ENCODE results near the gene TRIM49D1.

GRCh38 chr11:83115453-83116219, 41.3 kb upstream of the PCF11 start:
- PRO-cap, 2 experiments, result no peak in any of the 2 experiments
- RAMPAGE, long total RNA, 4 experiments, result no peak in any of the 4 experiments

DNA sequence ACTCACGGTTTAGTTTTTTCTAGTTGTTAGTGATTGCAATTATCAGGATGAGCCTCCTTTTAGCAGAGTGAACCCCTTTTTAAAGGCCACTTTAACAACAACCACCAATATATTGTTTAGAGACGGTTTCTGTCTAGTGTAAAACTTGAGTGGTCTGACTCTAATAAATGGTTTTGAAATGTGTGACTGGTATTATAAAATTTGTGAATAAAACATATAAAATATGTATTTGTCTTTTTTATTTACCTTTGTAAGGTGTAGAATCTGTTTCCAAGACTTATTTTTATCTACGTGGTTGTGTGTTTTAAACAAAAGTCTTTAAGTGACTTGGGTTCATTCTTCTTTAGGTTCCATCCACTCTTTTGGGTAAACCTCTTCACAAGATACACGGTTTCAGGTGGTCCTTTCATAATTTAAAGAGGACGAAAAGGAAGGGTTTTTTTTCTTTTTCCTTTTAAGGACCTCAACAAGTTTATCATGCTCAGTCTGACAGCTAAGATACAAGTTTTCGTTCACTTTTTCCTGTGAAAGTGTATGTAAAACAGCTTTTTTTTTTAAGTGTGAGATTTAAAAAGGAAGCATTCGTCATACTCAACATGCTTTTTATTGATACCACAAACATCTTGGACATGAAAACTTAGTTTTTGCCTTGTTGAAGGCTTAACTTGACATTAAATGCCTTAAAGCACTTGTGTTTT, 1.9 kb downstream of the PCF11 start:
- PRO-cap, 2 experiments, result no peak in any of the 2 experiments
- RAMPAGE, long total RNA, 4 experiments, result no peak in any of the 4 experiments

DNA sequence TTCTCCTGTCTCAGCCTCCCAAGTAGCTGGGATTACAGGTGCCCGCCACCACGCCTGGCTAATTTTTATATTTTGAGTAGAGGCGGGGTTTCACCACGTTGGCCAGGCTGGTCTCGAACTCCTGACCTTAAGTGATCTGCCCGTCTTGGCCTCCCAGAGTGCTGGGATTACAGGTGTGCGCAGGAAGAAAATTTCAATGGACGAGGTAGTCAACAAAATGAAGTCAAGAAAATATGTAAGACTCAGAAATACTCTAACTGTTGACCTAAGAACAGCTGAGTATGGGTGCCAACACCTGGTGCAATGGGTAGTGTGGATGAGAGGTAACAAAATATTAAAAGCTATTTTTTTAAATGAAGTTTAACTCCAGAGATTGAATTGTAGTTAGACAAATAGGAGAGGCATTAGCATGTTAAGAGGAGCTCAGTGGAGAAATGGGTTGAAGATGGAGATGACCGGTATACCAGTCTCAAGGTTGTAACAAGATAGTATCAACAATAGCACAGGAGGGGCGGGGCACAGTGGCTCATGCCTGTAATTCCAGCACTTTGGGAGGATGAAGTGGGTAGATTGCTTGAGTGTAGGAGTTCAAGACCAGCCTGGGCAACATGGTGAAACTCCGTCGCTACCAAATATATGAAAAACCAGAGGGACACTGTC, 6.2 kb upstream of the ANKRD42 start:
- PRO-cap, 2 experiments, result no peak in any of the 2 experiments
- RAMPAGE, long total RNA, 4 experiments, result no peak in any of the 4 experiments

- PRO-cap, 2 experiments, result no peak in any of the 2 experiments
- RAMPAGE, long total RNA, 4 experiments, result no peak in any of the 4 experiments
Measured at GRCh38 chr11:83195038-83195572, 1.6 kb downstream of the ANKRD42 start.

DNA sequence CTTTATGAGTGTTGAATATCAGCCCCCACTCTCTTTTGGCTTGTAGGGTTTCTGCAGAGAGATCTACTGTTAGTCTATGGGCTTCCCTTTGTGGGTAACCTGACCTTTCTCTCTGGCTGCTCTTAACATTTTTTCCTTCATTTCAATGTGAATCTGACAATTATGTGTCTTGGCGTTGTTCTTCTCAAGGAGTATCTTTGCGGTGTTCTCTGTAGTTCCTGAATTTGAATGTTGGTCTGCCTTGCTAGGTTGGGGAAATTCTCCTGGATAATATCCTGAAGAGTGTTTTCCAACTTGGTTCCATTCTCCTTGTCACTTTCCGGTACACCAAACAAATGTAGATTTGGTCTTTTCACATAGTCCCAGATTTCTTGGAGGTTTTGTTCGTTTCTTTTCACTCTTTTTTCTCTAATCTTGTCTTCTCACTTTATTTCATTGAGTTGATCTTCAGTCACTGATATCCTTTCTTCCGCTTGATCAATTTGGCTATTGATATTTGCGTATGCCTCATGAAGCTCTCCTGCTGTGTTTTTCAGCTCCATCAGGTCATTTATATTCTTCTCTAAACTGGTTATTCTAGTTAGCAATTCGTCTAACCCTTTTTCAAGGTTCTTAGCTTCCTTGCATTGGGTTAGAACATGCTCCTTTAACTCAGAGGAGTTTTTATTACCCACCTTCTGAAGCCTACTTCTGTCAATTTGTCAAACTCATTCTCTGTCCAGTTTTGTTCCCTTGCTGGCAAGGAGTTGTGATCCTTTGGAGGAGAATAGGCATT, 79.7 kb downstream of the DLG2 start:
- PRO-cap, 2 experiments, result no peak in any of the 2 experiments
- RAMPAGE, long total RNA, 4 experiments, result no peak in any of the 4 experiments

- PRO-cap, 2 experiments, result no peak in any of the 2 experiments
- RAMPAGE, long total RNA, 4 experiments, result no peak in any of the 4 experiments
Measured at GRCh38 chr11:85950748-85951134, 95.6 kb downstream of the CCDC83 start.

- PRO-cap, 2 experiments, result no peak in any of the 2 experiments
- RAMPAGE, long total RNA, 4 experiments, result start-site peak on the minus strand in 1 of 4 experiments, at chr11:85965301-85965335 at its widest, 25 reads per replicate
Measured at GRCh38 chr11:85965212-85965680, 103.6 kb downstream of the PICALM start.

GRCh38 chr11:85966735-85968053, 101.7 kb downstream of the PICALM start:
- PRO-cap, 2 experiments, result no peak in any of the 2 experiments
- RAMPAGE, long total RNA, 4 experiments, result no peak in any of the 4 experiments

DNA sequence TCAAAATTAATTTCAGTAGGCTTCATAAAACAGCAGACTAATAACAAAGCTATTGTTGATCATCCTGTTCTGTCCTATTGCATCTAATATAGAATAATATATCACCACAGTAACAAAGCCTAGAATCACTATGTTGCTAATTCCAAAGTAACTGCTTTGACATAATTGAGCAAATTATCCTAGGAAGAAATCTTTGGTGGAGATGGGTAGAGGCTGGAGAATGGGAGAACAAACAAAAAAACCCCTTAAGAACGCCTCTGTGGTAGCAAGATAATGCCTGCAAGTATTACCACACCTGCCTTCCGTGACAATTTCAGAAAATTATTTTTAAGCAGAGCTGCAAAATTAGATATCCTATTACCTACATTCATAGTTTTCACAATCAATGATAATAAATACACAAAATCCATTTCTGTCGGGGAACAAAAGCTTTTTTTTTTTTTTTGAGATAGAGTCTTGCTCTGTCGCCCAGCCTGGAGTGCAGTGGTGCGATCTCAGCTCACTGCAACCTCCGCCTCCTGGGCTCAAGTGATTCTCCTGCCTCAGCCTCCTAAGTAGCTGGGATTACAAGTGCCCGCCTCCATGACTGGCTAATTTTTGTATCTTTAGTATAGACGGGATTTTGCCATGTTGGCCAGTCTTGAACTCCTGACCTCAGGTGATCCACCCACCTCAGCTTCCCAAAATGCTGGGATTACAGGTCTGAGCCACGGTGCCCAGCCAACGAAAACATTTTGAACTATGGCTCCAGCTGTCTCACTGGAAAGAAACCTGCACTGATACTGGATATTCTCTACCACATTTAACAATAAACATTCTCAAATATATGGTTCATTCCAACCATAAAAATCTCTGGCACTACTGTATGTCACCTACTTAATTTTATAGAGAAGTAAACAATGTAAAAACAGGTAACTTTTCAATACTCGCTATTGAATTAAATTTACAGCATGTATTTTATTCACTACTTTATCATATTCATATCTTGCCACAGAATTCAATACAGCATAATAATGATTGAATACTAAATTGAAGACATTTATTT, 58.7 kb downstream of the PICALM start:
- PRO-cap, 2 experiments, result no peak in any of the 2 experiments
- RAMPAGE, long total RNA, 4 experiments, result no peak in any of the 4 experiments

- PRO-cap, 2 experiments, result no peak in any of the 2 experiments
- RAMPAGE, long total RNA, 4 experiments, result no peak in any of the 4 experiments
Measured at GRCh38 chr11:86183753-86184167, 60.8 kb upstream of the EED start.

GRCh38 chr11:86629465-86629606, 171.0 kb upstream of the PRSS23 start:
- PRO-cap, 2 experiments, result no peak in any of the 2 experiments
- RAMPAGE, long total RNA, 4 experiments, result no peak in any of the 4 experiments

DNA sequence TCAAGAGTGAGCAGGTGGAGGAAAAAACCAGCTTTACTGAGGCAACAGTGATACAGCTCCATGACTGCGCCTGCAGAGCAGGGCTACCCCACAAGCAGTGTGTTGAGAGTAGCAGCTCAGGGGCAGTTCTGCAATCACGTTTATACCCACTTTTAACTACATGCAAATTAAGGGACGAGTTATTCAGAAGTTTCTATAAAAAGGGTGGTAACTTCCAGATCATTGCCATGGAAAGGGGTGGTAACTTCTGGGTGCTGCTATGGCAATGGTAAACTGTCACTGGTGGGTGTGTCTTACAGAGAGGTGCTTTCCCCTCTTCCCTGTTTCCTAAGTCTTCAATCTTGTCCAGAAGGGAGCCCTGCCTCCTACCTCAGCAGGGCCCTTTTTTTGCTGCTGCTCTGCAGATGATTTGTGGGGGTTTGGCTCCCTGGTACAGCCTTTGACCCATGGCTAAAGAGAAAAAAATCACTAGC, 98.0 kb upstream of the PRSS23 start:
- PRO-cap, 2 experiments, result no peak in any of the 2 experiments
- RAMPAGE, long total RNA, 4 experiments, result no peak in any of the 4 experiments

GRCh38 chr11:86951507-86952216, 3.5 kb downstream of the FZD4 start:
- PRO-cap, 2 experiments, result peak in 1 of 2 experiments; most common plus-strand start chr11:86951977 (in 1)
- RAMPAGE, long total RNA, 4 experiments, result no peak in any of the 4 experiments

DNA sequence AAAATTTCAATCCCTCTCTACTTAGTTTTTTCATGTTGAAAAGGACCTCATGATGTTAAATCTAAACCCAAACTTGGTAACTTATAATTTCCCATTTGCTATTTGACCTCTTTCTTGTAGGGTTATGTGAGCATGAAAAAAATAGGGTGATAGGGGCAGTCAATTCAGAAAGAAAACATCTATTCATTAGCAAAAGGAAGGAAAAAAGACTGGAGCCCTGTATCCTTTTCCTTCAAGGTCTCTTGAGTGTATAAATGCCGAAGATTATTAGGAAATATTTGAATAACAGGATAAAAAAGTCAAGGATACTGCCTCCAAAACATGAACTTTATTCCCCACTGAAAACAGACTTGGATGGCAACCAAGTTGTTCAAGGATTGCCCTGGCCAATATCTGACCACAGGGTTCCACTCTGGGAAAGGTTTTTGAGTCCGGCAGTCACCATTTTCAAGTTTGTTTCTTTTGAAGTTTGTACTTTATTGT, 23.9 kb upstream of the FZD4 start:
- PRO-cap, 2 experiments, result no peak in any of the 2 experiments
- RAMPAGE, long total RNA, 4 experiments, result no peak in any of the 4 experiments

DNA sequence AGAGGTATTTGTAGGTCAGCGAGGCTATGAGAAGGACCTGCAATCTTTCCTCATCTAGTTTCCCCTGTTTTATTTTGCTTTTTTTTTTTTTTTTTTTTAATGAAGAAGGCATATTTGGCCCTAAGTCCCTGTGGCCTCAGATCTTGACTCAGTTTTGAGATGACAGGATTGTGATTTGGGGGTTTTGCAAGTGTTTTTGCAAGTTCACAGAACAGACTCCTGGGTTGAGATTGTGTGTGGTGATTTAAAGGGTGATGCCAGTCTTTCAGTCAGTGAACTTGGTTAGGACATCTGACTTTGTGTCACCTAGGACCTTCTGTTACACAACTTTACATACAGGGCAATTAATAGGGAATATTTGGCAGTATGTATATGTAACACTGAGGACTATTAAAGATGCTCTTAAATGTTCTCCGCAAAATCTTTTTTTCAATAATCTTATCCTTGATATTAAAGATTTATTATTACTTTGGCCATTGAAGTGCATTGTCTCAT, 845 bp downstream of the TMEM135 start:
- PRO-cap, 2 experiments, result no peak in any of the 2 experiments
- RAMPAGE, long total RNA, 4 experiments, result no peak in any of the 4 experiments

DNA sequence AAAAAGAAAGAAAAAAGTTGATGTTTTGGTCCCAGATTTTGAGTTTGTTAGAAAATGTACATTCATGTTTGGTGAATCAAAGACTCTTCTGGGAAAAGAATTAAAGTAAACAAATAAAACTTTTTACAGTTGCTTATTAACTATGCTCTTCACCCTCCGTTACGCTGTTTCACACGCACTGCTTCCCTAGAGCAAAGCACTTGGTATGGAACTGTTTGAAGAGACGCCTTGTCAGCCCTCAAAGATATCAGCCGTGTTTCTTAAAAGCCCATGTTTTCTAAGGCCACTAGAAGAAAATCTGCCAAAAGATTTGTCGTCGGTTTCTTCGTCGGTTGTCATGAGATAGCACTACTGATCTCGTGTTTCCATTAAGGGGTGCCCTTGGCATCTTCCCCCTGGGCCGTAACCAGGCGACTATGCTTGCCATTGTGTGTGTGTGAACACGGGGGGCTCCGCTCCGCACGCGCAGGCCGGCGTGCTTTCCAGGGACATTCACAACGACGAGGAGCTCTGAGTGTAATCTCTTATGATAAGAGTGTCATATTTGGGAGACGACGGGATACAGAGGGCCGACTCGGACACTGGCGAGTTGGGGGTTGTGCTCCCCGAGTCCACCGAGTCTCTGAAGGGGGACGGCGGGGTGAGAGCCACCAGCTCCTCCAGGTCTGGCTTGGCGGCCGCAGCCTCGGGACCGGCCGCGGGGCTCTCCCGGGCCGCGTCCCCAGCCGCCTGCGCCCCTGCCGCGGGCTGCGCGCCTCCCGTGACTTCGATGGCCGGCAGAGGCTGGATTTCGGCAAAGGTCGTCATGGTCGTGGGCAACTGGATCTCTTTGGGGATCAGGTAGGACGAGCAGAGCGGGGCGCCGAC, 170.8 kb upstream of the CTSC start:
- PRO-cap, 2 experiments, result no peak in any of the 2 experiments
- RAMPAGE, long total RNA, 4 experiments, result no peak in any of the 4 experiments

DNA sequence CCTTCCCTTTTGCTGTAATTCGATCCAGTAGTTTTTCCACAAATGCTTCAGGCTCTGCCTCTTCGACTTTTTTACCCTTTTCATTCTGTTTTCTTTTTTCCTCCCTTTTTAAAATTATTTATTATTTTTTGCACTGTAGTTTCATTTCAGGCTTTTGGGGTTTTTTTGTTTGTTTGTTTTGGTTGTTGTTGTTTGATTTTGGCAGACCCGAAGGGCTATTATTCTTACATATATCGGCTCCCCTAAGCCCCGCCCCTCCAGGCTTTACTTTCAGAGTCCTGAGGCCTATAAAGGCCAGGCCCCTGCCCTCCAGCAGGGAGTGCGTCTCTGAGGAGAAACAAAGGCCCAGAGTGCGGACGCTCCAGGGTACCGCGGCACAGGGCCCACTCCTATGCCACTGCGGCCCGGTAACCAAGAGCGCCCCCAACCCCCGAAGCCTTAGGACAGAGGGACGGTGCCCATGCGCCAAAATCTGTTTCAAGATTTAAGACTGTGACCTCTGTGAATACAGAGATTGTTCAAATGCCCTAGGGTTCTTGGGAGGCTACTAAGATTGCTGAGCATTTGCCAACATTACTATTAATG, 116.6 kb downstream of the TYR start:
- PRO-cap, 2 experiments, result no peak in any of the 2 experiments
- RAMPAGE, long total RNA, 4 experiments, result no peak in any of the 4 experiments

GRCh38 chr11:89417155-89417409, 74.1 kb downstream of the NOX4 start:
- PRO-cap, 2 experiments, result no peak in any of the 2 experiments
- RAMPAGE, long total RNA, 4 experiments, result no peak in any of the 4 experiments

DNA sequence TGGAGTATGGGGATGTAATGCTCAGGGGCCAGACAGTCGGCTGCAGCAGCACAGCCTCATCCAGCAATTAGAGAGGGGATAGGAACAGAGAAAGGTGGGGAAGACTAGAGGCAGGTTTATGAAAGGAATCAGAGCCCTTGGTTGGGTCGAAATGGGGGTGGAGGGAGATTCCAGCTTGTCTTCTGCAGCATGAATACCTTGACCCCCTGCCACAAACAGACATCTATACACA, at the start of gene TRIM49D1:
TSS of gene TRIM49D1 (minus strand) at position 57 of the 232 bp plus-strand sequence.
- PRO-cap, 2 experiments, result no peak in any of the 2 experiments
- RAMPAGE, long total RNA, 4 experiments, result no peak in any of the 4 experiments

DNA sequence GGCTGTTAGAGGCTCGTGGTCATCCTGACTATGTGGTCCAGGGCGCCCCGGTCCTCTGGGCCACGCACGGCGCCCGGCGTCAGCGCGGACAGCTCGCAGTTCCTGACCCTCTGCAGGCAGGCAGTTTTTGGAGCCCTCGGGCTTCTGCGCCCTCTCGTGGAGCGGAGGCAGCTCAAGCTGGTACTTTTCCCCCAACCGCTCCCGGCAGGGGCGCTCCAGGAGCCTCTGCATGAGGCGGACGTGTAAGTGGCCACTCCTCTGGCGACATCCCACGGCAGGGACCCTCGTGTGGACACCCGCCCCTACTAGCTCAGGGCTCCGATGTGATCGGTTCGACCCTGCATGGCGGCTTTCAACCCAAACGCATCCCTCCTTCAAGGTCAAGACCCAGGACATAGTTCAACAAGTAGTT, 21.5 kb downstream of the TRIM49C start:
- PRO-cap, 2 experiments, result no peak in any of the 2 experiments
- RAMPAGE, long total RNA, 4 experiments, result no peak in any of the 4 experiments